ENCODE measurements around a stretch of chr1.

DNA sequence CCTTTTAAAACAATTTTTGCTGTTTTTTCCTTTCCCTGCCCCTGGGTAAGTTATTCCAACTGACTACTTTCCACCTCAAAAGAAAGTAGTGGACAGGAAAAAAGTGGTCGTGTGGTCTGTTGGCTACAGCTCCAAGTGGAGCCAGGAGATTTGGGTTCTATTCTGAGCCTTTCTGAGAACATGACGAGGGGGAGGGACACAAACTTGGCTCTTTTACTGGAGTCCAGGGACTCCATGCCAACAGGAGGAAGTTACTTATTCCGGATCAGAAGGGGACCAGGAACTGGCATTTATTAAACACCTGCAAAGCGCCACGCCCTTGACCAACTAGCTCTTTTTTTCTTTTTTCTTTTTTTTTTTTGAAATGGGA is 32.4 kb upstream of the MICOS10 start:
- RRBS: no CpG with 5 or more reads among the region's 5 CpGs

DNA sequence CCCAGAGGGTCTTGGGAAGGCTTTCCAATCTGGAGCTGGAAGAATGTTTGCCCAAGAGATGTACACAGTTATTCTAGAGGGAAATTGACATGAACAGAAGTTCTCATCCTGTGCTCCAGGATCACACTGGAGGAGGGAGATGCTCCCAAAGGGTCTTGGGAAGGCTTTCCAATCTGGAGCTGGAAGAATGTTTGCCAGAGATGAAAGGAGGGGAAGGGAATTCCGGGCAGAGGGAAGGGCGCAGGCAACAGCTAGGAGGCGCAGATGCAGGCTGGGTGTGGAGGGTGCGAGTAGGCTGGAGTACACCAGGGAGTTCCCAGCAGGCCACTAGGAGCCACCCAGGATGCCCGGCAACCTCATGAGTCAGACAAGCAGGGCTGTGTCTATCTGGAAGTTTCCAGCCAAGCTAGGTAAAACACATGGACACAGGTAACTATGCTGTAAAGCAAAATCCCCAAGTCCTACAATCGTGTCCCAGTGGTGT is 1.1 kb upstream of the NBL1 start:
- RRBS: no CpG with 5 or more reads among the region's 6 CpGs

GRCh38 chr1:19644591-19645523 is 746 bp downstream of the NBL1 start:
- RRBS: 1% methylated on average over 23 of the region's 91 CpGs

- RRBS: 6% methylated on average over 1 of the region's 6 CpGs
Measured at GRCh38 chr1:19648526-19648831, 4.4 kb downstream of the NBL1 start.

- RRBS: no CpG with 5 or more reads among the region's 19 CpGs
Measured at GRCh38 chr1:19656581-19657422, 7.9 kb upstream of the HTR6 start.

- RRBS: no CpG with 5 or more reads among the region's 1 CpG
Measured at GRCh38 chr1:19860413-19860703, 21.8 kb upstream of the OTUD3 start.

- RRBS: no CpG with 5 or more reads among the region's 16 CpGs
Measured at GRCh38 chr1:19878648-19879173, 3.5 kb upstream of the OTUD3 start.

DNA sequence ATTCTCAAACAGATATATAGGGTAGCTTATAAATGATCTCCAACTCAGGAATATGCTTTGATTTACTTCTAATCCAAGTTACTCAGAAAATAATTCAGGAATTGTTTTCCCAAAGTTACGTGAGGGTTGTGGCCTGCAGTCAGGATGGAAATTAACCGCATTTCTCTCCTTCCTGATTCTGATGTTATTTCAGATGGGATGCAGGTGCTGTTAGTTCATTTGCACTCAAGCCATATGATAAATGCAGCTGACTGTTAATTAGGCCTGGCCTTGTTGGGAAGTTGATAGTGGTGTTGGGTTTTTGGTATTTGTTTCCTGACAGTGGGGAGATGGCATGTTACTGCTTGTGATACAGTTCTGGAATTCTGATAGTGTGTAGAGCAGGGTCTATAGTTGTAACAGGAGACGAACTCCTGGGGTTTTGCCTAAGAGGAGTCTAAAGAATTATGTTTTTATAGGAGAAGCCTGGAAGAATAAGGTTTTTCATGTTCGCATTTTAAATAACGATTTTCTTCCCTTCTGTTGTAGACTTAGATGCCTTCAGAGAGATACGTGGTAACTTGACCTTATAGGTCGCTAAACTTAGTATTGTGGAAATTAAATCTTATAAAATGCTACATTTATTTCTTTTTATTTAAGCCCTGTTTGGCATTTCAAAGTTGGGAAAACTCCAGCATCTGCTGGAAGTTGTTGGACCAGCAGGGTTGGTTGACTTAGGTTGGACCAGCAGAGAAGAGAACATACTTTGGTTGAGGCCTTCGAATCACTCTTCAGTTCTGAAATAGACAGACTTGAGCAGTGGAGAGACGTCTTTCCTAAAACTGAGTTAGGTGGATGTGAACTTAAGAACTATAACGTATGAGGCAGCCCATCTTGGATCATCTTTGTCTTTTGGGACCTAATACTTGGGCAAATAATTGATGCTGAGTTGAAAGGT is 15.0 kb downstream of the PLA2G2E start:
- RRBS: no CpG with 5 or more reads among the region's 10 CpGs

- RRBS: 26% methylated on average over 1 of the region's 14 CpGs
Measured at GRCh38 chr1:20152755-20153547, 13.8 kb downstream of the PLA2G2F start.

DNA sequence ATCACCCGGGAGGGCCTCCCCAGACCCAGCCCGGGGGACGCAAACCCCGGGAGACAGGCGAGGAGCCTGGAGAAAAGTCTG is 189 bp downstream of the UBXN10 start:
- RRBS: 15% methylated on average over 2 of the region's 5 CpGs

GRCh38 chr1:20480269-20480826 is 5.7 kb downstream of the CAMK2N1 start:
- RRBS: no CpG with 5 or more reads among the region's 7 CpGs

GRCh38 chr1:20480827-20481821 is 4.9 kb downstream of the CAMK2N1 start:
- RRBS: no CpG with 5 or more reads among the region's 13 CpGs

DNA sequence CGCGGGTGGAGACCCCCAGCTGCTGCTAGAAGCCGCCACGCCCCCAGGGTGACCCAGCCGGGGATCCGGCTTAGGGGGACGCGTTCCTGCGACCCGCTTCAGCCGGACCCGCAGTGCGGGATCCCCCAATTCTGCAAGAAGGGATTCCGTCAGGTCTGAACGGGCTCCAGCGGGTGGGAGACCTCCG is 1.2 kb downstream of the CAMK2N1 start:
- RRBS: no CpG with 5 or more reads among the region's 17 CpGs

GRCh38 chr1:20606334-20606748 is 17.4 kb downstream of the CDA start:
- RRBS: no CpG with 5 or more reads among the region's 2 CpGs

- RRBS: 2% methylated on average over 34 of the region's 48 CpGs
Measured at GRCh38 chr1:20633668-20634223, 488 bp downstream of the PINK1 start.

DNA sequence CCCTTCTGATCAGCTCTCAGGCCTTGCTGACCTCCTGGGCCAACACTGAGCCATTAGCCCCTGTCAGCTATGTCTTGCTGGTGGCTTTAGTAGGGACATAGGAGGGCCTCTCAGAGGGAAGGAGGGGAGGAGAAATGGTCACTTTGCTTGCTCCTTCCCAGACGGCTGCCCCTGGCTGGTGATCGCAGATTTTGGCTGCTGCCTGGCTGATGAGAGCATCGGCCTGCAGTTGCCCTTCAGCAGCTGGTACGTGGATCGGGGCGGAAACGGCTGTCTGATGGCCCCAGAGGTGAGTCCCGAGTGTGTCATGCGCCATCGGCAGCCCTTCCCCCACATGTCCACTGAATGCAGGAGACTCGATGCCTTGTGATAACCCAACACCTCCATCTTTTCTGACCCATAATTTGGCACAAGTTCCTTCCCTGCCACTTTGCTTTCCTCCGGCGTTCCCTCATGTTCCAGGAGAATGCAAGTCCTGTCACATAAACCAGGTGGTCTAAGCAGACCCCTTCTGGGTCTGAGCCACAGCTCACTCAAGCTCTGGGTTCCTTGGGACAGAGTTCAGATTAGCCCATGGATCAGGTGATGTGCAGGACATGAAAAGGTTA is 12.7 kb downstream of the DDOST start:
- RRBS: no CpG with 5 or more reads among the region's 13 CpGs

DNA sequence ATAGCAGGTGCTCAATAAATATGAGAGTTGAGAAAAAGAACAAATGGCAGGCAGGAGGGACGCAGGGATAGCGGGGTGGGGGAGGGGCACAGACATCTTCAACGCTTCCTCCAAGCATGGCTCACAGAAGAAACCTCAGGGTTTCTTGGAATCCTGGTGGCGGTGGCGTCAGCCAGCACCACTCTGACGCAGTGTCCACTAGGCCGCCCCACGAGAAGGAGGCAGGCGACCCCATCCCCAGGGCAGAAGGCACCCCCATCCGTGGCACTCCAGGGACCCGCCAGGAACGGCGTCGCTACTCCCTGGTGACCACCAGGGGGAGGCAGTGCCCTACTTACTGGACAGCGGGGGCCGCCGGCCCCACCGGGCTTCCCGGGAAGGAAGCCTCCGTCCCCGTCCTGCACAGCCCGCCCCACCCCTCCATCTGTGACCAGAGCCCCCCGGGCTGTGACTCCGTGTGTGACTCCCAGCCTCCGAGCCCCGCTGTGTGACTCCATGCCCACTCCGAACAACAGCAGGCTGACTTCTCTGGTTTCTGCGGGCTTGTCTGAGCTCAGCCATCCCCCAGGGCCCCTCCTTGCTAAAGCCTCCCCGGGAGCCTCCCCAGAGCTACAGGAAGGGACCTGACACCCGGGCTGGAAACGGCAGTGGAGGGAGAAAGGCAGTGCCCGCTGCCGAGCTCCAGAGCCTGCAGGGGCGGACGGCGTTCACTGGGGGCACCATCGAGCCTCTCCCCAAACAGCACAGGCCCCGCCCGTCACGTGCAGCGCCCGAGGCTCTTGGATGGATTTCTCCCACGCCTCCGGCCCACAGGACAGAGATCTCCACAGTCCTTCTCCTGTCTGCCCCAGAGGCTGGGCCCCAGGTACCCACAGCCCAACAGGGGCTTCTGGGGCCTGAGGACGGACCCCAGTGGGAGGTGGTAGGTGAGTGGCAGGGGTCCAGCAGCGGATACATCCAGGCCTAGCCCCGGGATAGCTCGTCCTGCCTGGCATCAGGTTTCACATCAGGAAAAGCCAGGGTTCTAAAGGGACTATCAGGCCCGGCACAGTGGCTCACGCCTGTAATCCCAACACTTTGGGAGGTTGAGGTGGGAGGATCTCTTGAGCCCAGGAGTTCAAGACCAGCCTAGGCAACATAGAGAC is 21.1 kb downstream of the KIF17 start:
- RRBS: 7% methylated on average over 8 of the region's 50 CpGs

DNA sequence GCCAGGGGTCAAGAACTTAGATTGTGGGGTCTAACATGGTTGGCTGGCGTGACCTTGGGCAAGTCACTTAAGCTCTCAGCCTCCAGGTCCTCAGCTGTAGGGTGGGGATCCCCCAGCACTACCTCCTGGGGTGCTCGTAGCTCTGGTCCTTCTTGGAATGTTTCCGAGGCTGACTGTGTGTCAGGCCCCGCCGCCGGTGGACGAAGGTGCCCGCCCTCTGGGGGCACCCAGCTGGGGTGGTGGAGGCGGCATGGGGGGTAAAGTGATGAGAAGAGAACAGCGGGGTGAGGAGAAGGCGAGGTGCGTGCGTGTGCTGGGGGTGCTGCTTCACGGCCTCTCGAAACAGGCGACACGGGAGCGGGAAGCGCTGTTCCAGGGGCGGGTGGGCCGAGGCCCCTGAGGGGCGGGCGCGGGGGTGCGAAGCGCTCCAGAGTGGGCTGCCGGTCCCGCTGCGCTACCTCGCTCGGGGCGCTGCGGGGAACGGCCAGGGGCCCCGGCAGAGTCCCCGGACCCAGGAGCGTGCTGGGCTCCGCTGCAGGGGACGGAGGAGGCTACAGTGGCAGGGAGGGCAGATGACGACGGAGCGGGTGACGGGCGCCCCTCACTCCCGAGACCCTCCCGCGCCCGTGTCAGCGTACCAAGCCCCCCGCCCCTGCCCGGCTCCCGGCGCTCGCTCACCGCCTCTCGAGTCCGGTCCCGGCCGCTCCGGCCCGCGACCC is 1.0 kb downstream of the SH2D5 start:
- RRBS: under 1% methylated on average over 12 of the region's 62 CpGs

- RRBS: no CpG with 5 or more reads among the region's 5 CpGs
Measured at GRCh38 chr1:20772913-20773948, 13.9 kb downstream of the HP1BP3 start.

- RRBS: no CpG with 5 or more reads among the region's 2 CpGs
Measured at GRCh38 chr1:20785579-20785852, 1.6 kb downstream of the HP1BP3 start.

All from epithelial cell of prostate (primary cell).